Airway epithelial cell (primary cell): ENCODE results near the gene PLAC9.

DNA sequence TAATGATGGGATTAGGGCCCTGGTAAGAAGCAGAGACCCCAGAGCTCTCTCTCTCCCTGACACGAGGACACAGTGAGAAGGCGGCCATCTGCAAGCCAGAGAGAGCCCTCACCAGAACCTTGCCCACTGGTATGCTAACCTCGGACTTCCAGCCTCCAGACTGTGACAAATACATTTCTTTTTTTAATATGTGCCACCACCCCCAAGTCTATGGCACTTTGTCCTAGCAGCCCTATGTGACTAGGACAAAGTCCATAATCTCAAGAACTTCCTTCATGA is 11.7 kb downstream of the NUTM2B start:
- RAMPAGE, long total RNA = no peak

DNA sequence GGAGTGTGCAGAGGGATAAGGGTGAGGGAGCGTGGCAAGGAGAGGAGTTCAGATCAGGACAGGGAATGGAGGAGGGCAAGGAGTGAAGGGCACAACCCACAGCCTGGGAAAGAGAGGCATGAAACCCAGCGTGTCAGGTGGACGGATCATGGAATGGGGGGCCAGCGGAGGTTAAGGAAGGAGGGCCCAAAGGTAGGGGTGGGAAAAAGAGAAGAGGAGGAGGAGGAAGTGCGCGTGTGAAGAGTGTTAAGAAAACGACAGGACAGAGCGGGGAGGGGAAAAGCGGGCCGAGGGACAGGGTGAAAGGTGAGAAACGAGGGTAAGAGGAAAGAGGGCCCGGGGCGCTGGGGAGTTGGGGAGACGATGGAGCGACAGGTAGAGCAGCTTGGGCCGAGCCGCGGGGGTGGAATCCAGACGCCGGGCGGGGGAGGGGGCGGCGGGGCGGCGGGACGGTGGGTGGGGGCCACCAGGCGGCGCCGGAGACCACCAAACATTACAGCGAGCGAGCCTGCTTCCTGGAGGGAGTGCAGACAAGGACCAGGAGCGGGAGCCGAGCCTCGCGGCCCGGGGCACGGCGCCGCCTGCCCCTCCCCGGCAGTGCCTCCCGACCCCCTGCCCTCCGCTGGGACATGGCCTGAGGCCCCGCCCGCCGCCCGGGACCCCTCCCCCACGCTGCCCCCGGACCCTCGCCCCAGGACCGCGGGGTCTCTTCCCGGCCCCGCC is 1.0 kb upstream of the NUTM2E start:
- RAMPAGE, long total RNA = no peak

DNA sequence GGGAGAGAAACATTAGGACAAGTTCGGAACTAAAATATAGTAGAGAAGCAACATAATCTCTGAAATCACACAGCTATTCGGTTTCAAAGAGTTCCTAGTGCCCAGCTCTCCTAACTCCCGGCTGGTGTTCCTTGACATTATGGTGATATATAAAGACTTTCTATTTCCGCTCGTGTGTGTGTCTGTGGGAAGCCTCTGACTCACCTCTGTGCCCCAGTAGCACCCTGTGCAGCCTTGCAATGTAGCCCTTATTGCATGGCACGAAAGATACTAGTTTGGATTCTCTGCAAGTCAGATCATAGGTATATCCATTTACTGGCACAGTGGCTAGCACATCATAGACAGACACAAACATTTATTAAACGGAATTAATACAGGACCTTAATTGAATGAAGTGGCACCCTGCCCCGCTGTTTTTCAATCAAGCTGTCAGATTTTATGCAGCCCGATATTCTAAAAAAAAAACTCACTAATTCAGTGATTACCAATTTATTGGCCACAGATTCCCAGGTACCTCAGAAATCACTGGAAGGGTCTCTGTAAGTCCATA is 43.5 kb downstream of the SFTPD start:
- RAMPAGE, long total RNA = no peak

DNA sequence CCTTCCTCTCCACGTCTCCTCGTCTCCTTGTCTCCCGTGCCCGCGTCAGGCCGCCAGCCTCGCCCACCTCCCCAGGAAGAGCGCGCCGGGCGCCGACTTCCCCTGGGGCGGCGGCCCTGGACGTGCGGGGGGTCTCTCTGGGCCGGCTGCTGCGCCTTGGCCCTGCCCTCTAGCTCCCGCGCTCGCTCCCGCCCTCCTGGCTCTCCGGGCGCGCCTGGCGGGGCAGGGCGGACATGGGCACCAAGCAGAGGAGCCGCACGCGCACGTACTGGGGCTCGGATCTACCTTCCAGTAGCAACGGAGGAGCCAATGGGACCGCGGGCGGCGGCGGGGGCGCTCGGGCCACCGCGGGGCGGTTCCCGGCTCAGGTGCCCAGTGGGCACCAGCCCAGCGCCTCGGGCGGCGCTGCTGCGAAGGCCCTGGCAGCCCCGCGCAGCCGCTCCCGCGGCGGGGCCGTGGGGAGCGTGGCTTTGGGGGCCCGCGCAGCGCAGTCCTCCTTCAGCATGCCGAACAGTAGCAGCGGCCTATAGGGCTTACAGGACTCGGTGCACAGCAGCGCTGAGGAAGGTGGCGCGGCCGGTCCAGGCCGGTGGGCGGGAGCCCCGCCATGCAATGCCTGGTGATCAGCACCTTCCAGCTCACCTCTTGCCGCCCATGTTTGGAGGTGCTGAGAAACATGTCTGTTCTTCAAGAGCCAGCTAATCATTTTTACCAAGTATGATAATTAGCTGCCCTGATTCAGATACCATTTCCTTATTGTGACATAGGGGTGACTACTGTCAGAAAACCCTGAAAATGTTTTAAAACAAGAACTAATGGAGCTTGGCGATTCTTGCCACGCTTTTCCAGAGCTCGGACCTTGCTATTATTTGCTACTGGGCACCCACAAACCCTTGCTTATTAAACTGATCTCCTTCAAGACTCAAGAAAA is 33.3 kb upstream of the SFTPD start:
- RAMPAGE, long total RNA = no peak

DNA sequence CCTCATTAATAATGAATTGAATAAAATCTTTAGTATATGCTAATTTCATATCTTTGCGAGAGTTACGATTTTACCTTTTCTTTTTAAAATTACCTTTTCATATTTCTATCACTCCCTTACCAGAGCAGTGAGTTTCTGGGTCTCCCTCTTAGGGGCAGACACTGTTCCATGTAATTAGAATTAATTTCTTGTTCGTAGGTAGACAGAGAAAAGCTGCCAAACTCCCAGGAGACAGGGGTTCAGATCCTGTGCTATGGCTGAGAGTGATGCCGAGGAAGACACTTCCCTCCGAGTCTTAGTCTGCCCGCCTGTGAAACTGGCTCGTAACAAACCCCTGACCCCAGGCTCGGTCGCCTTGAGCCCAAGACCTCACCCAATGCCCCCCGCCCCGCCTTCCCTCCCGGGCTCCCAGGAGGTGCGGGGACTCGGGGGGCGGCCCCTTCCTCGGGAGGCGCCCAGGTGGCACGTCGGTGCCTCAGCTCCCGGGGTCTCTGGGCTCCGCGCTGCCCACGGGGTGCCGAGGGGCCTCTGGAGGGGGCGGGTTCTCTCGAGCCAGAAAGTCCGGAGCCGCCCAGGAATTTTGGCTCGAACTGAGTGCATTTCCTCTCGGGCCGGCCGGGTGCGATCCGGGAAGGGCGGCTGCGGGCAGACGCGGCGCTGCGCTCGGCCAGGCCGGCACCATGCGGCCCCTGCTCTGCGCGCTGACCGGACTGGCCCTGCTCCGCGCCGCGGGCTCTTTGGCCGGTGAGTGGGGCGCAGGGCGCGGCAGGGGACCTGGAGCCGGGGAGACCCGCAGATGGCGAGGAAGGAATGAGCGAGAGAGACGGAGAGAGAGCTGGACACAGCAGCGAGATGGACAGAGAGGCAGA is at the start of gene PLAC9:
Gene PLAC9 (plus strand): TSS at position 648 of the 869 bp plus-strand sequence.
- RAMPAGE, long total RNA = no peak

- RAMPAGE, long total RNA = no peak
Measured at GRCh38 chr10:80135820-80136568, 3.5 kb downstream of the PLAC9 start.

GRCh38 chr10:80144306-80145450 is 12.1 kb downstream of the PLAC9 start:
- RAMPAGE, long total RNA = no peak

DNA sequence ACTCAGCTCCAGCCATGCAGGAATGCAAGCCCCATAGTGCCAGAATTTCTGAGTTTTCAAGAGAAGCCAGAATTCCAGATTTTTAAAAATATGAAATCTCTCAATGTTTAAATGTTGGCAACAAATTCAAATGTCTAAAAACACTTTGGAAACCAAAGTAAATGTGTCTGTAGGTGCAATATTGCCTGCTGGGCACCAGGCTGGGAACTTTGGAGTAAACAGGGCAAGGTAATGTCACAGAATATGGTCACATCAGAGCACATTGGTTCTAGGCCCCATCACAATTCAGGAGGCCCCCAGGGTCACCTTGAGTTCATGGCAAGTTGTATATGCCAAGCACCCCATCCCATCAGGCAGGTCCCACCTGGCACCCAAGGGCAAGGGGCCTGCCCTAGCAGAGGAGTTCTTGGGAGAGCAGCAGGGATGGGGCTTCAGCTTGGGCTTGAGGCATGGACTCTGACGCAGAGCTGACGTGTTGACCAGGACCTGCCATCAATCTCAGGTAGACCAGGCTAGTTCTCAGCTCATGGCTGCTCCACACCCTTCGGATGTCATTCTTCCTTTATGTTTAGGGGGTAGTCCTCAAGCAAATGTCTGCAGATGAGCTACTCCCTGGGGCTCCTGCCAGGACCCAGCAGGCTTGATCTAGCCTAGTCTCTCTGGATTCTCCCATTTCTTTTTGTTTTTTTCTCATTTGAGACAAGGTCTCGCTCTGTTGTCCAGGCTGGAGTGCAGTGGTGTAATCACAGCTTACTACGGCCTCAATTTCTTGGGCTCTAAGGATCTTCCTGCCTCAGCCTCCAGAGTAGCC is 20.9 kb downstream of the PLAC9 start:
- RAMPAGE, long total RNA = no peak

GRCh38 chr10:80333901-80334314 is 22.6 kb downstream of the DYDC1 start:
- RAMPAGE, long total RNA = no peak

DNA sequence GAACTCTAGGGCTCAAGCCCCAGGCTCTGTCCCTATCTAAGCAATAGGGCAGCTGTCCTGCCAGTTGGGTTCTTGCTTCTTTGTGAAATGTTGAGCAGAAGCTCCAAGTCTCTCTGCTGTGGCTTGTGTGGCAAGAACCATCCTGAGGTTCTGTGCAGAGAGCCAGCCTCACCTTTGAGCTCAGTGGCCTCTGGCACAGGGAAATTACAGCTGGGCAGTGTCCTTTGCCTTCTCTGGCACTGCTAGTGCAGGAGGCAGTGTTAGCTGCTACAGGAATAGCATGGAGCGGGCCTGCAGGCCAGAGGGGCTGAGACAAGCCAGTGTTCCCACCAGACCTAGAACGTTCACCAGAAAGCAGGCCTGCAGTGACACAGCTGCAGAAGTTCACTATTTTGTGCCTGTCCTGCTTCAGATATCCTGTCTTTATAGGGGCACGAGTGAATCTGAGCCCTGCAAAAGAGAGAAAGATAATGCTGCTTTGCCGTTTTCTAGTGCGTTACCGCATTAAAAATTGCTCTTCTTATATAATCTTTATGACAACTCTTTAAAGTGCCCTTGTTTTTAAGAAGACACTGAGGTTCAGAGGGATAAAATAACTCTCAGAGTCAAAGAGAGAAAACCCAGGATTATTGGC is 1.9 kb downstream of the PRXL2A start:
- RAMPAGE, long total RNA = no peak

- RAMPAGE, long total RNA = no peak
Measured at GRCh38 chr10:80456166-80456700, 2.1 kb downstream of the TSPAN14 start.

DNA sequence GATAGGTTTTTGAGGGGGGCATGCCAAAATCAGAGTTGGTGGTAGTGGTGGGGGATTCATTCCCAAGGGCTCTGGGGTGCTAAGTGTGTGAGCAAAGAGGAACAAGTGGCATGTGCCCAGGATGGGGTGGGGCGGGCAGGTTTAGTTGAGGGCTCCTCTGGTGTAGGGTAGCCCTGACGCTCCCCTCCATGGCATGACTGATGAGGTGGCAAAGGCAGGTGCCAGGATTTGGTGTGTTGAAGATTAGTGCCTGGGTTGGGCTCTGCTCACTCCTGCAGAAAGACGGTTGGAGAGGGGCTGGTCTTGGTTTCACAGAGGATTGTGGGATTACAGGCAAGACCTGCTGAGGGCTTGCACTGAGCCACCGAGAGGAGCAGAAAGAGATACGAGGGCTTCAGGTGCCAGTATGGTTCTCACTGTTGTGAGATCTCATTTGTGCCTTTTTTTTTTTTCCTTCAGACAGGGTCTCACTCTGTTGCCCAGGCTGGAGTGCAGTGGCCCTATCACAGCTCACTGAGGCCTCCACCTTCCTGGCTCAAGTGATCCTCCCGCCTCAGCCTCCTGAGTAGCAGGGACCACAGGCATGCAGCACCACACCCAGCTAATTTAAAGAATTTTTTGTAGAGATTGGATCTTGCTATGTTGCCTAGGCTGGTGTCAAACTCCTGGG is 7.5 kb downstream of the TSPAN14 start:
- RAMPAGE, long total RNA = no peak

DNA sequence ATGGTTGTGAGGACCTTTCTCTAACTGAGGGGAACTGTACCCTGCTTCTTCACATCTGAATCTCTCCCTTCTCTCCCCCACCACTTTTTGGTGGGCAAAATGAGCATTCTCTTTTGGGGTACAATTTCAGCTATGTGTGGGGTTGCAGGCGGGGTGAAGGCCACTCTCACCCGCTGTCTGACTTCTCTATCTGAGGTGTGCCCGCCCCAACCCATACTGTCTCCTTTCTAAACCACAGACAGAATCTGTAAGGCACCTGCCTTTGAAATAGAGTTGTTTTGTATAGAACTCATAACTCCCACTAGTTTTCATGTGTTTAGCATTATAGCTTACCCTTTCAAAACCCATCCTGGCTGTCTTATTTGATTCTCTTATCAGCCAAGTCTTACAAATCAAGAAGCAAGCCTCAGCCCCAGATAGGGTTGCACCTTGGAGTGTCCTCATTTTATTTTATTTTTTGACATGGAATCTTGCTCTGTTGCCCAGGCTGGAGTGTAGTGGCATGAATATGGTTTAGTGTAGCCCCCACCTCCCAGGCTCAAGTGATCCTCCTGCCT is 11.8 kb downstream of the TSPAN14 start:
- RAMPAGE, long total RNA = no peak

GRCh38 chr10:80536494-80536972 is 1.2 kb upstream of the SH2D4B start:
- RAMPAGE, long total RNA = no peak

- RAMPAGE, long total RNA = no peak
Measured at GRCh38 chr10:84152085-84153214, 13.1 kb downstream of the GHITM start.

- RAMPAGE, long total RNA = no peak
Measured at GRCh38 chr10:84158888-84159424, 14.6 kb upstream of the GPR15LG start.

- RAMPAGE, long total RNA = no peak
Measured at GRCh38 chr10:84327403-84327765, 1.0 kb upstream of the CCSER2 start.

GRCh38 chr10:85643675-85644225 is 722.8 kb downstream of the GRID1 start:
- RAMPAGE, long total RNA = no peak

DNA sequence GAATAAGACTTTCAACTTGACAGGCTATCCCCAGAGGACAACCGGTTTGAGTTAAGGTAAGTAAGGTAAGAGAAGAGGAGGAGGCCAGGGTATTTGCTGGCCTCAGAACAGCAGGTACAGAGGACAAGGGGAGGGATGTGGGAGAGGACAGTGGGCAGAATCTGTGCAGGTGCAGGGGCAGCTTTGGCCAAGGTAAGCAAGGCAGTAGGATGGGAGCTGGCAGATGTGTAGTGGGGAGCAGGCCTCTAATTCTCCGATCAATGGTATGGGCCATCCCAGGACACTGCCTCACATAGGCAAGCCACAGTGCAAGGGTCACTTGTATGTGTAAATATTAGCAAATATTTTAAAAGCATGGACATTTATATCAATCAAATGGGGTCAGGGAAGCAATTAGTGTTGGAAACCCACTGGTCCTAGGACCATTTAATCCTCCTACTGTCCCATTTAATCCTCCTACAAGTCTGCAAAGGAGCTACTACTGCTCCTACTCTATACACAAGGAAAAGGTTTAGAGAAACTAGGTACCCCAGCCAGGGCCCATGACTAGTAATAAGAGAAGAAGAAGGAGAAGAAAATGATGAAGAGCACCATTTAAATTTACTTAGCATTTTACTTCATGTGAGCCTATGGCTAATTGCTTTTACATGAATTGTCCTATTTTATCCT is 373.4 kb downstream of the GRID1 start:
- RAMPAGE, long total RNA = no peak

DNA sequence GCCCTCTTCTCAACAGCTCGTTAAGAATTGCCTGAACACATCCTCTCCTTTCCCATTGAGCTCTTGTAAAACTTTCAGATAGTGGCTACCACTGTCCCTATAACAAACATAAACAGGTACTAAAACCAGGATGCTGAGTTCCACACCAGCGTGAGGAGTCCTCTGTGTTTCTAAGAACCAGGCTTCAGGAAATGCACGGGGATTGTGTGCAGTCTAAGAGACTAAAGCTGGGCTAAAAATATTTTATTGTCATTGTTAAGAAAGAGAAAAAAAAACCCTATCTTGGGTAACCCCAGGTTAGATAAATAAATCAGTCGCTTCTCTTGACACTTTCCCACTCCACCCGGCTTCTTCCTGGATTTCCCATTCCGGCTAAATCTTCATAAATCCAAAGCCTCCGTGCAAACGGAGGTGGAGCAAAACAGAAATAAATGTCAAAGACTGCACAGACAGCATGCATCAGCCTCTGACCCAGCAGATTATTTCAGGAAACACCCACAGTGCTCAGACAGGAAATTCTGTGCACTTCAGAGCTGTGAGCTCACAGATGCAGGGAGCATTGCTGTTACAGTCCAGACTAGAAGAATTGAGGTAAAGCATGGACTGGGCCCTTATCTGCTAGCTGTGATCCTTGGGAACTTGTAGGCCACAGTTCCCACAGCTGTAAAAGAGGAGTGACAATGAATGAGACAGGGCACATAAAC is 44.7 kb upstream of the GRID1 start:
- RAMPAGE, long total RNA = no peak